Measurements from ENCODE around the gene AIRE.

GRCh38 chr21:43737378-43738064 lies 18.6 kb downstream of the PDXK start:
- PRO-cap: no peak
- RRBS: no CpG with 5 or more reads among the region's 24 CpGs

- PRO-cap: bidirectional peak, plus-strand start at chr21:43775916, minus-strand start at chr21:43775871
- RRBS: 2% methylated on average over 6 of the region's 21 CpGs
Measured at GRCh38 chr21:43775521-43776002, 546 bp downstream of the CSTB start.

GRCh38 chr21:43864000-43864835 lies 805 bp upstream of the AGPAT3 start:
- PRO-cap: bidirectional peak, plus-strand start at chr21:43864346, minus-strand start at chr21:43864283; bidirectional peak, plus-strand start at chr21:43864567, minus-strand start at chr21:43864528
- RRBS: 2% methylated on average over 23 of the region's 74 CpGs

DNA sequence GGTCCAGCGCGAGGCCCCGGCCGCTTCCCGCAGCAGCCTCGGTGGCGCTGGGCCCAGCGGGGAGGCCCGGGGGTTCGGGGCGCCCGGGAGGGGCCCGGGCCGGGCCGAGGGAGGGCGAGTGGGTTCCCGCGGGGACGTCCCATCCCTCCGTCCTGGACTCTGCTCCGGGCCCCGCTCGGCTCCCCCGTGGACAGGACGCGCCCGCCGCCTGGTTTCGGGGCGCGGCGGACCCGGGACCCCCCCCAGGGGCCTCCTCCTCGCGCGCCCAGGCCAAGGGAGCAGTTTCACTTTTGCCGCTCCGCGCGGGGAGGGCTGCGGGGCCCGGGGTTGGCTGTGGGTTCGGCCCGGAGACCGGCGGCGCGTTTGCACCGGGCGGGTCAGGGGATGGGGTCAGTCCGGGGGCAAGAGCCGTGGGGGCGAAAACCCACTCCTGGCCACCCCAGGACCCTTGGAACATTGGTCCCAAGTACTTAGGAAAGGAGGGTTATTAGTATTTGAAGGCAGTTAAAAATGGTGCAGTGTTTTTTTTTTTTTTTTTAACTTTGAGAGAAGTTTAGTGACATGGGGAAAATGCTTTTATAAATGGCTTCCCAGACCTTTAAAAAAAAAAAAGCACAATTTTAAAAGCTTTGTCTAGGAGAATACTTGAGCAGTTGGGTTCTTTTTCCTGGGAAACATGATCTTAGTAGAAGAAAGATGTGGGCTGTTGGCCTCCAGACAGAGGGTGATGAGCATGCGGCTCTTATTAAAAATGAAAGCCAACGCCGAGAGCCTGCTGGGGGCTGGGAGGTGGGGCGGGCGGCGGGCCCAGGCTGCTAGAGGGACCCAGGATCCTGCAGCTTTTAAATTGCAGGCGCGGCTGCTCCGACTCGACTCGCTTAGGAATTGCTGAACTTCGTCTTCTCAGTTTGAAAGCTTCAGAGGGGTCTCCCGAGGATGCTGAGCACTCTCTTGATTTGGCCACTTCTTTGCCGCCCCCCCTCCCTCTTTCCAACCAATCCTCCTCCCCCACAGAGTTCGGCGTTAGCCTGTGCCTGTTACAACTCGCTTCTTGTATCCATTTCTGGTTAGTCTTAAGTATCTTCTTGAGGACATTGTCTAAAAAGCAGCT lies 932 bp downstream of the AGPAT3 start:
- PRO-cap: bidirectional peak, plus-strand start at position 349 of the sequence, minus-strand start at position 292 of the sequence; bidirectional peak, plus-strand start at position 845 of the sequence, minus-strand start at position 747 of the sequence
- RRBS: under 1% methylated on average over 36 of the region's 70 CpGs

- PRO-cap: no peak
- RRBS: over 99% methylated on average over 9 of the region's 42 CpGs
Measured at GRCh38 chr21:43929089-43930151, 64.4 kb downstream of the AGPAT3 start.

DNA sequence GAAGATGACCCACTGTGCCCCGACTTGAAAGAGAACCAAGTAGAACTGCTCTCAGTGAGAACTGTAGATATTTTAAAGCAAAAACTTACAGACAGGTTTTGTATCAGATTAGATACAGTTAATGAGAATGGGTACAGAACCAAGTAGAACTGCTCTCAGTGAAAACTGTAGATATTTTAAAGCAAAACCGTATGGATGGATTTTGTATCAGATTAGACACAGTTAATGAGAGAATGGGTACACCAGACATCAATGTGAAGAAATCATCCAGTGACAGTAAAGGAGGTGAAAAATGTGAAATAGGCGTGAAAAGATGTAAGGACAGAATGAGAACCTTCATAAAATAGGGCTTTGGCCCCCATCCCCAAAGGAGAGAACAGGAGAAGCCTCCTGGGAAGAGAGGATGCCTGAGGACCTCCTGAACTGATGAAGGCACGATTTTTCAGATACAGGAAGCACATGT lies 49.2 kb upstream of the TRAPPC10 start:
- PRO-cap: no peak
- RRBS: no CpG with 5 or more reads among the region's 4 CpGs

DNA sequence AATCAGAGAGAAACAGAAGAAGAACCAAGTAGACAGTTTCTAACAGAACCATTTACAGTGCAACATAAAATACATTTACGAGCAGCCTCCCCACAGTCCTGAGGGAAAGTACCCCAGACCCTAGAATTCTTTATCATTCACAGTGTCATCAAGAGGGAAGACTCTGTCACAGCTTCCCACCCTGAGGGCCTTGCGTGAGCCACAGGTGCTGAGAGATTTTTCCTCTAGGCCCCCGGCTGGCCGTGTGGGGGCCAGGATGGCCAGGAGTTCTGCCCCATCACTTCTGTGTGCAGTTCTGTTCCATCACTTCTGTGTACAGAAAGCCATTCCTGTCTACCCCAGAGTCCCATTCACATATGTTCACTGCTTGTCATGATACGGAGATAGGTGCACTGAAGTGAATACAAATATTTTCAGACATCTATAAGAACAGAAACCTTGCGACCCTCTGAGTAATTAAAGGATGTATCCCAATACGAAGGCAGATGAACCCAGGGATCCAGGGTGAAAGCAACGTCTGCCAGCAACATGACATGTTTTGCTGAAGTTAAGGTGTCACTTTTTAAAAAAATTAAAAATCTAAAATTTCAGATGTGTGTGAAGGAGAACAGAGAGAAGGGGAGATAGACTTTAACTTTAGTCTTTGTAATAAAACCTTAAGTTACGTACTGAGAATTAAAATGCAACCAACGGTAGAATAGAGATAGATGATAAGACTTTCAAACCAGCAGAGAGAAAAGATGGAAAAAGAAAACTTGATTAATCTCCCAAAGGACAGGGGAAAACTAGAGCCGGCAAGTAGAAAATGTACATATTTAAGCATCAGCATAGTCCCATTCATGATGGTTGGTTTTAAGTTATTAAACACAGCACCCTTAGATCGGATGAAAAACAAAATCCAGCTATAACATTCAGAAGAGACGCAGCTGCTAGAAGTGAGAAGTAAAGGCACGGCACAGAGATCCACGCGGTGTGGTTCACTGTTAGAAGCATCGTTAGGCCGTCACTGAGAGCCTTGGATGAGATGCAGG lies 24.4 kb downstream of the TRAPPC10 start:
- PRO-cap: no peak
- RRBS: no CpG with 5 or more reads among the region's 18 CpGs

- PRO-cap: no peak
- RRBS: no CpG with 5 or more reads among the region's 11 CpGs
Measured at GRCh38 chr21:44051316-44051932, 39.3 kb downstream of the TRAPPC10 start.

GRCh38 chr21:44088728-44089133 lies 18.5 kb upstream of the PWP2 start:
- PRO-cap: no peak
- RRBS: no CpG with 5 or more reads among the region's 22 CpGs

- PRO-cap: no peak
- RRBS: 42% methylated on average over 28 of the region's 62 CpGs
Measured at GRCh38 chr21:44285640-44286348, at the start of gene AIRE. AIRE (plus strand) TSS chr21:44285876.

GRCh38 chr21:44324247-44324753 lies 14.9 kb downstream of the CFAP410 start:
- PRO-cap: no peak
- RRBS: 100% methylated on average over 1 of the region's 23 CpGs

DNA sequence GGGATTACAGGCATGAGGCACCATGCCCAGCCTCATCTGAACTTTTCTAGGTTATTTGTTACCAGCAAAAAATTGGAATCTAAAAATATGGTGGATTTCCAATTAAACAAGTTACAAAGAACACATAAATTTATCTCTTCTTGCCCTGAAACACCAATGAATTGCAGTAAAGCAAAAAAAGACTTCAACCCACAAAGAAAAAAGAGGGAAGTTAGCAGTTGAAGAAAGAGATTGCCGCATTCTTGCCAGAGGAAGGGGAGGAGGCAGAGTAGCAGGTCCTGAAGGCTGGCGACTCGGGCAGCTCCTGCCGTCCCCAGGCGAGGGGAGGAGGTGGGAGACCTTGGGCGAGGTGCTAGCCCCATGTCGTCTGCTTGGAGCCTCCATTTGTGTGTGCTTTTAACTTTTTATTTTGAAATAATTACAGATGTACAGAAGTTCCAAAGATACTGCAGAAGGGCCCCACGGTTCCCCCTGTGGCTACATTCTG lies 6.6 kb downstream of the TRPM2 start:
- PRO-cap: no peak
- RRBS: no CpG with 5 or more reads among the region's 8 CpGs

DNA sequence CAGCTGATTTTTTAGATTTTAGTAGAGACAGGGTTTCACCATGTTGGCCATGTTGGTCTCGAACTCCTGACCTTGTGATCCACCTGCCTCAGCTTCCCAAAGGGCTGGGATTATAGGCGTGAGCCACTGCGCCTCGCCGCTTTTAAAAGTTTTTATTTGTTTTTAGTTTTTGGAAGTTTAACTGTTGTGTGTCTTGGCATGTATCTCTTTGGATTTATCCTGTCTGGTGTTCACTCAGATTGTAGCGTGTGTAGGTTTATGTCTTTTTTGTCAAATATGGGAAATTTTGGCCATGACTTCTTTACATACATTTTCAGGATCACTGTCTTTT lies 9.5 kb downstream of the TRPM2 start:
- PRO-cap: no peak
- RRBS: no CpG with 5 or more reads among the region's 6 CpGs

DNA sequence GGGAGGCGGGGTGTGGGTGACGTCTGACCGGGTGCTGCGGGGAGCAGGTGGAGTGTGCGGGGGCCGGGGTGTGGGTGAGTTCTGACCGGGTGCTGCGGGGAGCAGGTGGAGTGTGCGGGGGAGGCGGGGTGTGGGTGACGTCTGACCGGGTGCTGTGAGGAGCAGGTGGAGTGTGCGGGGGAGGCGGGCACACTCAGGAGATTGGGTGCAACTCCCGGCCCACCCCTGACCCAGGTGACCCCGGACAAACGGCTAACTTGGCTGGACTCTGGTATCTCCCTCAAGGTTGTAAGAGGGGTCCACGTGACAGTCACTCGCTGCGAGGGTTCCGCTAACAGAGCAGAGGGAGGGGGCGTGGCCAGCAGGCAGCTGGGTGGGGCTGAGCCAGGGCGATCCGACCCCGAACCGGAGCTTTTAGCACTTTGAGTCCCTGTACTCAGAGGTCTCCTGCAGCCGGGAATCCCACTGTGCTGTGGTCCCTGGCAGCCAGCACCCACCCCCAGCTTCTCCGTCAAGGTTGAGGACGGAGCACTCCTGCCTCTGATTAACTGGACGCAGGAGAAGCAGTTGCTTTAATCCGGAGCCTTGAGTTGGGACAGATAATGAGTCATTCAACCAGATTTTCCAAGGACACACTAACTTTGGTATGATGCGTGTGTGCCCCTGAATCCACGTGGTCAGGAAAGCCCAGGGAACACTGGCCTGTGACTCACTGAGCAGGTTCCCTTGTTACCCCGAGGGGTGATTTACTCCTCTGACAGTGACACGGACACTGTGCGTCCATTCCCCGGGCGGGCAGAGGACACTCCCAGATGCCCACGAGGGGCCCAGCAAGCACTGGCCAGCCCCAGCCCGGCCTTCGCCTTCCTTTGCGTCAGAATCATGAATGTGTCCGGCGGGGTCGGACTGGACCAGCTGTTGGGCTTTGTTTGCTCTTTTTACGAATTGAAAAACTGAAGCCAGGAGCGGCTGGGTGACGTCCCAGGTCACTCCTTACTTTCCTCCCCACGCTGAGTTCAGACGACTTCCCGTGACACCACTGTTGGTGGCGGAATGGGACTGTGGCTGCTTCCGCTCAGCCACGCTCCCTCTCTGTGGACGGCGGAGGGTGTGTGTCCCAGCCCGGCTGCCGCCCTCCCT lies 16.8 kb downstream of the TRPM2 start:
- PRO-cap: no peak
- RRBS: 29% methylated on average over 6 of the region's 58 CpGs

GRCh38 chr21:44483972-44484488 lies 28.7 kb downstream of the LRRC3 start:
- PRO-cap: no peak
- RRBS: no CpG with 5 or more reads among the region's 9 CpGs

- PRO-cap: no peak
- RRBS: no CpG with 5 or more reads among the region's 9 CpGs
Measured at GRCh38 chr21:44696757-44697079, 254 bp upstream of the KRTAP10-12 start.

GRCh38 chr21:44800870-44801600 lies 585 bp downstream of the UBE2G2 start:
- PRO-cap: no peak
- RRBS: no CpG with 5 or more reads among the region's 32 CpGs

GRCh38 chr21:44849373-44850088 lies 24.0 kb downstream of the PTTG1IP start:
- PRO-cap: no peak
- RRBS: no CpG with 5 or more reads among the region's 19 CpGs

DNA sequence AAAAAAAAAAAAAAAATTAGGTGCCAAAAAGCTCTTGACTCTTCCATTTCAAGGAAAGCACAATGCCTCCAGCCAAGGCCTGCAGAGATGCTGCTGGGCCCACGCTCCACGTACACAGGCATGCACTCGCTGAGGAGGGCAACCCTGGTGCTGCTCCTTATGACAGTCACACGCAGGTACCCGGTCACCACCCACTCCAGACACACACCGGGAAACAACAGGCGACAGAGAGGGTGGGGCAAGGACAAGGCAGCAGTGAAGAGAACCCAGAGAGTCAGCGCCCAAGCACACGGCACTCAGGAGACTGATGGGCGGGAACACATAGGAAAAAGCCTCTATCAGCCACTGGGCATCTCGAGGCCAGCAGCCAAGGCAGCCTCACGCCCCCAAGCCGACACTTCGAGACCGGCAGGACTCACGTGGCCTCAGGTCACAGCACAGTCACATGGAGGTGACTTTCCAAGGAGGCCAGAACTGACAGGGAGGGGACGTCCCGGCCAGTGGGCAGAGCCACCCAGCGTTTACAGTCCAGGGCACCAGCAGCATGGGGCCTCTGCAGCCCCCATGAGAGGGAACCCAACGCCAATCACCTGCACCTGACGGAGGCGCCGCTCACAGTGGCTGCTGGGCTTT lies 19.9 kb downstream of the PTTG1IP start:
- PRO-cap: no peak
- RRBS: 91% methylated on average over 4 of the region's 23 CpGs

GRCh38 chr21:44865870-44866337 lies 7.6 kb downstream of the PTTG1IP start:
- PRO-cap: no peak
- RRBS: no CpG with 5 or more reads among the region's 9 CpGs